Pericardium fibroblast (primary cell): ENCODE measurements around a stretch of chr16.

DNA sequence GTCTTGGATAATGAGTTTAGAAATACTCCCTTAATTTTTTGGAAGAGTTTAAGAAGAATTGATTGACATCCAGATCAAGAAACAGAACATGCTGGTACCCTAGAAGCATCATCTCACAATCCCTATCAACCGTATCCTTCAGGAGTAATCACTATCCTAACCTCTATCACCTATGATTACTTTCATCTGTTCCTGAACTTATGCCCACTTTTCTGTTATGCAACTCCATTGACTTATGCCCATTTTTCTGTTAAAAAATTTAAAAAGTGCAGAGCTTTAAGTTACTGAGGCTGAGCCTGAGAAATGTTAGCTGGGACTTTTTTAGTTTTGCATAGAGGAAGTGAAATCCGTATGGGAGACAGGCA lies 16.8 kb downstream of the PRKCB start:
- RAMPAGE, long total RNA, result no peak

DNA sequence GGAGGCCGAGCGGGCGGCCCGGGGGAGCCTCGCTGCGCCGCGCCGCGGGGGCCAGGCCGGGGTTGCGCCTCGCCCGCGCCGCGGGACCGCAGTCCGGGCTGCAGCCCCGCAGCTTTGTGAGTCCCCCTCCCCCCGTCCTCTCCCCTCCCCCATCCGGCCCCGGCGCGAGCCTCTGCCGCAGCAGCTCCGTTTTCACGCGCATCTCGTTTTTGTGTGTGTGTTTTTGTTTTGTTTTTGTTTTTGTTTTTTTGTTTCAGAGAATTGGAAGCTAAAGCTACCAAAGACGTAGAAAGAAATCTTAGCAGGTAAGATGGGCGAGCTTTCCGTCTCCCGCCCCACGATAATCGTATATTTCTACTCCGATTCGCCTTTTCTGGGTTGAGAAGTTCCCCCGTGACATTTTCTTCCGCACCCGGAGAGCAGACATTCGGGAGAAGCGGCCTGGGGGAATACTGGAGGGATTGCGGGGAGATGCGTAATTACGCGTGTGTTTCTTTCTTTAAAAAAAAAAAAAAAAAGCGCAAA lies 607 bp downstream of the TNRC6A start:
- RAMPAGE, long total RNA, result no peak

- RAMPAGE, long total RNA, result no peak
Measured at GRCh38 chr16:24737499-24737904, 8.1 kb downstream of the TNRC6A start.

- RAMPAGE, long total RNA, result no peak
Measured at GRCh38 chr16:24759175-24759917, 29.9 kb downstream of the TNRC6A start.

DNA sequence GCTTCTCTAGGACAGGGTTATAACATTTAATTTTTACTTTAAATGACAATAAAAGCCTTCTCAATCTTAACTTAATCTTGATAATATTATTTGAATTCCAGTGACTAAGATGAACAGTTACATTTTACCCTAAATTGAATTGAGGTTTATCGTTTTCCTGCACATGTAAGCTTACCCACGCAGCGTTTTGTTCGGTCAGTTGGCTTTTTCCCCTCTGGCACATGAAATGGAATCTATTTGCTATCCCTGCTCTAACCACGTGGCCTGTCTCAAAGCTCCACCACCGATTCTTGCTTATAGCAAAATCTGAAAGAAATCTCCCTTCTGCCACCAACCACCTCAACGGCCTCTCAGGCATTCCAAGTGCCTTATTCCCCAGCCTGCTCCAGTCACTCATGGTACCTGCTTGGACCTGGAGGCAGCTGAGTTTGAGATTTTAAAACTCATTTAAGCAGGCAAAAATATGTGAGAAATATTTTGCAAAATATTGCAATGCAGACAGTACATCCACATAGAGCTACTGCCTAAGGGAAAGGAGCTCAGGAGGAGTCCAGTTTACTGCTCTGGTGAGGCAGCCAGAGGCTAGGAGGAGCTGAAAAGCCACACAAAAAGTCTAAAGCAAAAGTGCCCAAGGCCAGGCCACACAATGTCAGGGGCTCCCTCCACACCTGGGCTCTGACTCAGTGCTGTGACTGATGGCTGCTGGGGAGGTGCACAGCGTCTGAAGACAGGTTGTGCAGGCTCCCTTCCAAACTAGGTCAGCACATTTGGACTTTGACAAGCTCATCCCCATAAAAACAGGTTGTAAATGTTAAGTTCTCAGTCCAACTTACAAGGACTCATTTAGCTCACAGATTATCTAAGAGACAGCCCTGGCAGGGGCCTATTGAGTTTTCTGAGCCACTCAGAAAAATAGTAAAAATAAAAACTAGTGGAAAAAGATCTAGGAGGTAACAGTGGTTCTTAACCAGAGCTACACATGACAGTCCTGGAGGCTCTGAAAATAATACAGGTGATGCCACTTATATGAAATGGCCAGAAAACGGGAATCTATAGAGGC lies 26.3 kb downstream of the ARHGAP17 start:
- RAMPAGE, long total RNA, result no peak

DNA sequence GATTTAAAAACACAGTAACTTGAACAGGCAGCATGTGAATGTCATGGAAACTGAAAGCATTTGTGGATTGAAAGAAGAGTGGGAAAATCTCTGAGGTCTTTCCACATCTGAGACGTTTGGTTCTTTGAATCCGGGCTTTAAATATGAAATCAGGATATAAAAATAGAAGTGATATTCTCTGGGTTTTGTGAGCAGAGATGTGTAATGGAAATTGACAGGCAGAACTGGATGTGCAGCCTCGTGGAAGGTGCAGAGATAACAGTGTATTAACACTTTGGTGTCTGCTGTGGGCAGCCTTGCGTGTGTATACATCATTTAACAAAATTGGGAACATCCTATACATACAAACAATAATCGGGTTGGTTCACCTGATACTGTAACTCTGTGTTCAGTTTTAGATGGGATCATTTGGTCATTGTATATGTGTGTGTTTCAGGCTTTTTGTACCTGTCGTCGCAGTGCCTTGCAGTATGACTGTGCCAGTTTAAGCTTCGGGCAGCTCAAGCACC lies 36.7 kb upstream of the ARHGAP17 start:
- RAMPAGE, long total RNA, result no peak

GRCh38 chr16:25256948-25257307 lies 717 bp downstream of the ZKSCAN2 start:
- RAMPAGE, long total RNA, result no peak

GRCh38 chr16:25918364-25918693 lies 226.6 kb downstream of the HS3ST4 start:
- RAMPAGE, long total RNA, result no peak

- RAMPAGE, long total RNA, result no peak
Measured at GRCh38 chr16:27271722-27272048, 3.1 kb upstream of the NSMCE1 start.

DNA sequence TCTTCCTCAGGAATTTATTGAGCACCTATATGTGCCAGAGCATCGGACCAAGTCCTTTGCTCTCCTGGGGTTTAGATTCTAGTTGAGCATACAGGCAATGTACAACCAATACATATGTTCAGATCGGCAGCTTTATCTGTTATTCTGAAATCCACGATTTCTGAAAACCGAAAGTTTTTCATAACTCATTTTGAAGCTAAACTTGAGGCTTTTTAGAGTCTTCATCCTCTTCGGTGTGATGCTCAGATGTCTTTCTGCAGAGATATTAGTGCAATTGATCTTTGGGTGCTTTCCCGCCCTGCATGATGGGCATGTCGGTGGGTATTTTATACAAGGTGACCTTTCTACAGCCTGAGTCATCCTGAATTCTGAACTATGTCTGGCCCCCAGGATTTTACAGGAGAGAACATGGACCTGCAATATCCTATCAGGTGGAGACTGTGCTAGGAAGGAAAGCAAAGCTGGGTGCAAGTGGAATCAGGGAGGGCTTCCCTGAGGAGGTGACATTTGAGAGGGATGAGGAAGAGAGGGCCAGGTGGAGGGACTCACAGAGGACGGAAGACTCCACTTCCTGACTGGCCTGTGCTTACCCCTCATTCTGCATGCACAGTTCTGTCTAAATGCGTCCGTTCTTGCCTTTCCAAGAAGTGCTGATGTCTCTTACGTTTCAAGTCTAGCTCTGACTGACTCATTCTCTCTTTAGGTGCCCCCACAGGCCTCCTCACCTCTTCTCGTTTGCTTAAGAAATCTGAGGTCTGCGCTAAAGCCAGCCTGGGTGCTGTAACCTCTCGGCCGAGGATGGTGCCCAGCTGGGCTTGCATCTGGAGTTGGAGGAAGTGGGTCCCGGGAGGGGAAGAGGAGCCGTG lies 4.4 kb downstream of the IL4R start:
- RAMPAGE, long total RNA, result no peak

GRCh38 chr16:27339898-27340503 lies 26.2 kb downstream of the IL4R start:
- RAMPAGE, long total RNA, result no peak

GRCh38 chr16:27426860-27427438 lies 25.0 kb downstream of the IL21R start:
- RAMPAGE, long total RNA, result start-site peak on the plus strand at chr16:27427233-27427293, 90 and 25 reads in 2 replicates

DNA sequence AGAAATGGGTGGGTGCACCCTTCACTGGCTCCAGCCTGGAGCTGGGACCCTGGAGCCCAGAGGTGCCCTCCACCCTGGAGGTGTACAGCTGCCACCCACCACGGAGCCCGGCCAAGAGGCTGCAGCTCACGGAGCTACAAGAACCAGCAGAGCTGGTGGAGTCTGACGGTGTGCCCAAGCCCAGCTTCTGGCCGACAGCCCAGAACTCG lies 46.5 kb downstream of the IL21R start:
- RAMPAGE, long total RNA, result no peak

DNA sequence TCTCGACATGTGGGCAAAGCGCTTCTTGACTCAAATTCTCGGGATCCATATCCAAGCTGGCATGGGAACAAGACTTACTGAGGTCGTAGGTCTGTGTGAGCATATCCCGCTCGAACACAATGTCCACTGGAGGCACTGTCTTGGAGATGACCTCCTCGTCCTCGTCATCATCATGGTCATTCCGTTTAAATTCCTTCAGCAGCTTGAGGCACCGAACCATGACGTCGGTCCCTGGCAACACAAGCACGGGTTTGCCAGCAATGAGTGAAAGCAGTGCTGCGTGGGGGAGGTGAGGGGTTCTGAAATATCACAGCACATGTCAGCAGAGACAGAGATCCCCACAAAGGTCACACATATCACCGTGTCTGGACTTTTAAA lies 38.1 kb downstream of the GTF3C1 start:
- RAMPAGE, long total RNA, result no peak

- RAMPAGE, long total RNA, result no peak
Measured at GRCh38 chr16:27749396-27750366, 199.7 kb downstream of the KATNIP start.

DNA sequence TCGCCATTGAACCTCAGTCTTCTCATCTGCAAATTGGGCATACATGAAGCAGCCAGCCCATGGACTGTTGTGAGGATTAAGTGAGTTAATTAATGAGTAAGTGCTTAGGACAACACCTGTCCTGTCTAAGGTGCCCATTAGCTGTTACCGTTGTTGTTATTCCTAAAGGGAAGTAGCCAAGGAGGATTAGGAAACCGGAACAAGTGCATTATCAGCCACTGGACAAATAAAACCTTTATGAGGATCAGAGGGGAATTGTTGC lies 169.4 kb downstream of the GSG1L start:
- RAMPAGE, long total RNA, result no peak

DNA sequence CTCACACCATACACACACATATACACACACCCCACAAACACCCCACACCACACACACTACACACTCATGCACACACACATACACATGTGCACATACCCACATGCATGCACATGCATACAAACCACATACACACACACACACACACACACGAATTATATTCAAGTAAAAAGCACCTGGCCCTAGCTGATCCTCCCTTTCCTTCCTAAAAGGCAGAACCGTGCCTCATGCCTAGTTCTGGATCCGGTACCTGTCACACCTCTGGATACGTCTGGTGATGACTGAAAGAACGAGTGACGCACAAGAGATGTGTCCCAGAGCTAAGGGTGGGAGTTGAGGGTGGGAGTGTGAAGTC lies 26.3 kb upstream of the GSG1L start:
- RAMPAGE, long total RNA, result no peak

DNA sequence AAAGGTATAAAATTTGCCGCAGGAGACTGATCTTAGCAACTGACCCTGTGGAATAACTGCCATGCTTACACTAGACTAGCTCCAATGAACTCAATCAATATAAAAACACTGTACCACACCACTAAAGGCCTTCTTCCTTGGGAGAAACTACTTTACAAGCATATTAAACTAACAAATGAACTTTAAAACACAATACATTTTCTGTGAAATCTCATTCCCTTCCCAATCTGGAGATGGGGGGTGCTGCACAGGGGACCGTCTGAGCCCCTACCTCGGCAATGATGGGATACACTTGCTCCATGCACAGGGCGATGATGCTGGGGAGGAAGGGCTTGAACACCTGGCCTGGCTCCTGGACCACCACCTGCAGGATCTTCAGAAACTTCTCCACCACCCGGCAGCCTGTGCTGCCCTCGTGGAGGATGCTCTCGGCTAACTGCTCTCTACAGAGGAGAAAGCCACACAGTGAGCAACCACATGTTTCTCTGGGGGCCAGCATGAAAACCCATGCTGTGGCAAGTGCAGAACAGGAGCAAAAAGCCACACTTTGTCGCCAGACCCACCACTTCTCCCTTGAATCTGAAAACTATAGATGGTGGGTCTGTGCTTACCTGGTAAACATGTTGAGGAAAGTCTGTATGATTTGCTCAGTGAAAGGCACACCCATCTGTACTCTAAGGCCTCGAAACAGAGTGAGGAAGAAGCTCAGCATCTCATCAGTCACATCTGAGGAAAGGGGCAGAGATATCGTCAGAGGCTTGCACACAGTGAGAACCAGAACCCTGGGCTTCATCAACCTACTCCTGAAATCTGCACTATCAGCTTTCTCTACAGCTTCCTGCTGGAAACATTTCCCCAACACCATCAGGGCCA lies 42.5 kb upstream of the GSG1L start:
- RAMPAGE, long total RNA, result no peak

DNA sequence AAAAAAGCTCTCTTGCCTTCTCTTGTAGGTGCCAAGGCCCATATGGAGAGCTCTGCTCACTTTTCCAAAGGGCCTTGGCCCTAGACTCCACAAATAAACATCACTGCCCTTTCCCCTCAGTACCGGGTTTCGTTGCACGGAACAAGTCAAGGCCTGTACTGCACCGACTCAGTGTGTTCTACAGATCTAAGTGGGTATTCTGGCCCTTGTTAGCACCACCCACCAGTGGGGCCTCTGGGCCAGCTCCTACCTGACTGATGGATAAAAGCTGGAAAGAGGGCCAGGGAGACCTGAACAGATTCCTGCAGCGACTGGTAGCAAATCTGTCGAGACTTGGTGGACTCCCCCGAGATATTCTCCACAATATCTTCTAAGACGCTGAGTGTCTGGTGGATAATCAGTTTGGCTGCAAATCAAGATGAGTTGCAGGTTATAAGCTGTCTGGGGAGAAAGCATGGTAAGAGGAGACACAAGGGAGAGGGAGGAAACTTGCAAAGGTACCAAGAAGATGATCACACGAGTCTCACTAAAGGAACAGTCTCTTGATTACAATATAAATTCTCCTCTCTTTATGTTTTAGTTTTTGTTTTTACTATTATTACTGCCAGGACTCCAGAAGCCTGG lies 43.9 kb upstream of the GSG1L start:
- RAMPAGE, long total RNA, result no peak

GRCh38 chr16:28172217-28172737 lies 39.5 kb downstream of the XPO6 start:
- RAMPAGE, long total RNA, result no peak